ENCODE data around the genes RFWD3, CHST5 and CPHXL2.

GRCh38 chr16:74621995-74622797 lies 15.3 kb upstream of the GLG1 start:
- RRBS, 2 experiments = no CpG with 5 or more reads among the region's 7 CpGs

DNA sequence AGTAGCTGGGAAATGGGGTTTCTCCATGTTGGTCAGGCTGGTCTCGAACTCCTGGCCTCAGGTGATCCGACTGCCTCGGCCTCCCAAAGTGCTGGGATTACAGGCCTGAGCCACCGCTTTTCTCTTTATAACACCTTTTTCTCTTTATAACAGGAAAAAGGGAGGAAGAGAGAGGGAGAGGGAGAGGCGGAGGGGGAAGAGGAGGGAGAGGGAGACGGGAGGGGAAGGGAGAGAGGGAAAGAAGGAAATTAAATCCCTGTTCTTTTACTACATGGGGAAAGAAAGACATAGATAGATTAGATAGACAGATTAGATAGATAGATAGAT lies 841 bp downstream of the RFWD3 start:
- RRBS, 2 experiments = no CpG with 5 or more reads among the region's 6 CpGs

GRCh38 chr16:74666357-74667280 lies at the start of gene RFWD3:
RFWD3 (minus strand) TSS chr16:74666877.
- RRBS, 2 experiments = under 1 to 2% methylated on average over 9 of the region's 68 CpGs

- RRBS, 2 experiments = no CpG with 5 or more reads among the region's 7 CpGs
These were observed 8.9 kb upstream of the MLKL start for GRCh38 chr16:74709427-74710078.

DNA sequence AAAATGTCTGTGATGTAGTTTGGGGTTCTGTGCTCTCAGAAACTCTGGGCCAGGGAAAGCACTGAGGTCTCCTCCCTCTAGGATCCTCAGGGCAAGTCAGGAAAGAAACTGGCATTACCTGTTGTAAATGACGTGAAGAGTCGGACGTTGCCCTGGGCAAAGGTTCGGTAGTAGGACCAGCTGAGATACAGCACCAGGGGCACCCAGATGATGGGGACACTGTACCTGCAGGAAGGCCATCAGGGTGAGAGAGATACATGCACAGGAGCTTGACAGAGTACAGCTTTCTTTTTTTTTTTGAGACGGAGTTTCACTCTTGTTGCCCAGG lies 25.4 kb upstream of the MLKL start:
- RRBS, 2 experiments = no CpG with 5 or more reads among the region's 5 CpGs

- RRBS, 2 experiments = no CpG with 5 or more reads among the region's 10 CpGs
These were observed 36.8 kb downstream of the FA2H start for GRCh38 chr16:74737874-74738238.

GRCh38 chr16:74773445-74774033 lies 1.1 kb downstream of the FA2H start:
- RRBS, 2 experiments = no CpG with 5 or more reads among the region's 7 CpGs

- RRBS, 2 experiments = no CpG with 5 or more reads among the region's 9 CpGs
These were observed 94.0 kb upstream of the FA2H start for GRCh38 chr16:74868467-74869112.

GRCh38 chr16:74991549-74992595 lies 6.9 kb upstream of the WDR59 start:
- RRBS, 2 experiments = no CpG with 5 or more reads among the region's 17 CpGs

GRCh38 chr16:75012647-75013208 lies 13.9 kb downstream of the ZNRF1 start:
- RRBS, 2 experiments = no CpG with 5 or more reads among the region's 5 CpGs

DNA sequence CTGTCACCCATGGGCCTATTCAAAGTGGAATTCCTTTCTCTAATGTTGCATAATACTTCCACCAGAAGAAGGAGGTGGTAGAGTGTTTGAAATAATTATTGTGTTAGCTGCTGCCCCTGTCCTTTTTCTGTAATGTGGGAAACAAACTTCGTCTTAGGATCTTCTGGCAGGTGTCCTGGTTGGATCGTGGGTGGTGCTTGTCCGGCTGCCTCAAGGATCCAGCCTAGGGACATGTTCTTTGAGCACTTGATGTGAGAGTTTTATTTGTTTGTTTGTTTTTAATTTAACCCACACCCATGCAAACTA lies 46.0 kb downstream of the ZNRF1 start:
- RRBS, 2 experiments = no CpG with 5 or more reads among the region's 3 CpGs

DNA sequence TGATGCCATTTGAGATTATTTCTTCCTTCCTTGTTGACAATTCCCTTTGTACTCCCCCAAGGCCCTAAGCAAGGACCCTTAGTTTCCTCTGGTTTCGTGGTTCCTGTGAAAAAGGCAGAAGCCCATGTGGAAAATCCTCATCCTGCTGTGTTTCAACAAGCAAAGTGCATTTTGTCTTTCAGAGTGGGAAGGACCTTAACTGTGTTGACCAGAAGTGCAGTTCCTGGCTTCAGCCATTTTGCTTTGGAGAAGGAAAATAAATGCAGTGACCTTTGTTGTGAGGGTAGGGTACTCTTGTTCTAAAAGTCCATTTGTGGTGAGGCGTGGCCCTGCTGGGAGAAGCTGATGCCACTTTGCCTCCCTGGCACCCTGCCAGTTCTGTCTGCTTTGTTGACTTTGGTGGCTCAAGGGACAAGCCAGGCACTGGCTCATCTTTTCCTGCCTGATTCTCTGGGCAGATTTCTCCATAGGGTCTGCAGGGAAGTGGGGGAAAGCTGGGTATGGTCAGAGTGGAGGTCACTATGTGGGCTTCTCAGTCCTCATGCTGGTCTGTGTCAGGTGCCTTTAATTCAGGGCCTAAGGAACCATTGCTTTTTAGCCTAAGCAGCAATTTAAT lies 55.3 kb downstream of the ZNRF1 start:
- RRBS, 2 experiments = no CpG with 5 or more reads among the region's 2 CpGs

DNA sequence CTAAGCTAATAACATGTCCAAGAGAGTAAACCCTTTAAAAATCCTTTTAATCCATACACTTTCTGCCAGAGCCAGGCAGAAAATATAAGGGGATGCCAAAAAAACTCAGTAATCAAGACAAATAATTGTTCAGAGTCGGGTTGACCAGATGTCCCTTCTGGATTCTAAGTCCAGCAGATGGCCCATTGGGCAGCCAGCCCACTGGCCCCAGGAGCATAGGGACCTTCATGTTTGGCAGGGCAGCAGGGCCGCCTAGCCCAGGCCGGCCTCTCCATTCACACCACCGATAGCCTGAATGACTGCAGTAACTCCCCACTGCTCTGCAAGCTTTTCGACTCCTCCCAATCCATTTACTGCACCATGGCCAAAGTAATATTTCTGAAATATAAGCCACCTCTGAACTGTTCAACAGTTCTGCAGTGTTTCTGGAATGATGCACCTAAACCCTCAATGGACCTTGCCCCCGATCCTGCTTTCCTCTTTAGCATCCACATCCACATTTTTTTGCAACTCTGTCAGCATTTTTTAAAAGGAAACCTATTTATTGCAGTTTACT lies 46.5 kb downstream of the LDHD start:
- RRBS, 2 experiments = no CpG with 5 or more reads among the region's 6 CpGs

- RRBS, 2 experiments = 56 to 60% methylated on average over 4 of the region's 18 CpGs
These were observed 15.0 kb downstream of the CTRB1 start for GRCh38 chr16:75233752-75234186.

GRCh38 chr16:75516134-75516912 lies 19.6 kb downstream of the CHST5 start:
- RRBS, 2 experiments = no CpG with 5 or more reads among the region's 38 CpGs

DNA sequence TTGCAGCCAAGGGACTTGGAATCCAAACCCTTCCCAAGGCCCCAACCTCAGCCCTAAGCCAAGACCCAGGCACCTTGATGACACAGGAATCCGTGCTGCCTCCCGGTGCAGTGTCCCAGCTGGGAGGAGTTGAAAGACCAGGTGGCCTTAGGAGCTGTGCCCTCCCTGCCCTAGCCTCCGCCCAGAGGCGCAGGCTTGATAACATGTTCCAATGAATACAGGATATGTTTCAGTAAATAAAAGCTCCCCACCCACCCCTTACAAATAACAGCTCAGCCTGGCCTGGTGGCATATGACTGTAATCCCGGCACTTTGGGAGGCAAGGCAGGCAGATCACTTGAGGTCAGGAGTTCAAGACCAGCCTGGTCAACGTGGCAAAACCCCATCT lies at the start of gene CHST5:
Gene CHST5 (minus strand): TSS at position 138 of the 388 bp plus-strand sequence.
- RRBS, 2 experiments = no CpG with 5 or more reads among the region's 6 CpGs

DNA sequence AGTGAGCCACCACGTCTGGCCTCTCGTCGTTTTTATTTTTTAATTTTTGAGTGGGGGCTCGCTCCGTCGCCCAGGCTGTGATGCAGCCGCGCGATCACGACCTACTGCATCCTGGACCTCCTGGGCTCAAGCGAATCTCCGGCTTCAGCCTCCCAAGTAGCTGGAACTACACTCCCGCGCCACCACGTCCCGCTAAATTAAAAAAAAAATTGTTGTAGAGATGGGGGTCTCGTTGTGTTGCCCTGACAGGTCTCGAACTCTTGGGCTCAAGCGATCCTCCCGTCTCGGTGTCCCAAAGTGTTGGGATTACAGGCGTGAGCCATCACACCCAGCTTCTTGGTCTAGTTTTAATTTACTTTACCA lies 1.2 kb downstream of the TERF2IP start:
- RRBS, 2 experiments = no CpG with 5 or more reads among the region's 22 CpGs

- RRBS, 2 experiments = no CpG with 5 or more reads among the region's 3 CpGs
These were observed 6.5 kb downstream of the TERF2IP start for GRCh38 chr16:75653814-75654783.

GRCh38 chr16:75676916-75677397 lies at the start of gene CPHXL2:
CPHXL2 (minus strand) TSS chr16:75677009.
- RRBS, 2 experiments = no CpG with 5 or more reads among the region's 5 CpGs